Metastatic Breast Carcinoma in the Brain (tissue), 10 donors: Measurements from ENCODE around the genes RBM46, MAP9 and TMEM144.

DNA sequence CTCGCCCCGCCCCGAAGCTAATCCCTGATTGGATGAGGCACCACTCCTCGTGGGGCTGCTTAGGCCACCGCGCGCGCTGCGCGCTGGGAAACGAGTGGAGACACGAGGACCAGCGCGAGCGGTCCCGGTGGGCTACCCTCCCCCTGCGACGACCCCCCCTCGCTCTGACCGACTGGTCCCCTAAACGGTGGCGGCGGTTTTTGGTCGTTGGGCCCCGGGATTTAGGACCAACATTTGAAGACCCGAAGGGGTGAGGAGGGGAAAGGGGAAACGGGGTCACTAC lies at the start of gene RBM46:
Gene RBM46, plus strand, starts transcription at position 86 of the 283 bp plus-strand sequence.
- PRO-cap, 10 experiments, result no peak in any of the 10 experiments

DNA sequence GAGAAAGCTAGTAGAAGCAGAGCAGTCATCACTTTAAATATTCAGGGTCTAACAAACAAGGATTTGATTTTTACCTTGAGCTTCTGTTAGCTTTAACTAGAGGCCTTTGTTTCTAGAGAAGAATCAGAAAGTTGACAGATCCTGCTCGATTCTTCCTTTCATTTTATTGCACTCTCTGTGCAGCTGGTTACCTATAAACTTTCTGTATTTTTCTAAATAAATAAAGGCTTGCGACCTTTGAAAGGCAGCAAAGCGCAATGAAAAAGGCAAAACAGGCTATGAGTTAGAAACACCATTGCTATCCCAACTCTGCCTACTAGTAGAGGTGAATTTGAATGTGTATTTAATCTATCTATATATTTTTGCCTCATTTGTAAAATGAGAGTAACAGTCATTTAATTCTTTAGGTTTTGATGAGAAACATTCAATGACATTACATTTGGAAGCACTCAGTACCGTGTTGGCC lies 101.3 kb upstream of the NPY2R start:
- PRO-cap, 10 experiments, result no peak in any of the 10 experiments

DNA sequence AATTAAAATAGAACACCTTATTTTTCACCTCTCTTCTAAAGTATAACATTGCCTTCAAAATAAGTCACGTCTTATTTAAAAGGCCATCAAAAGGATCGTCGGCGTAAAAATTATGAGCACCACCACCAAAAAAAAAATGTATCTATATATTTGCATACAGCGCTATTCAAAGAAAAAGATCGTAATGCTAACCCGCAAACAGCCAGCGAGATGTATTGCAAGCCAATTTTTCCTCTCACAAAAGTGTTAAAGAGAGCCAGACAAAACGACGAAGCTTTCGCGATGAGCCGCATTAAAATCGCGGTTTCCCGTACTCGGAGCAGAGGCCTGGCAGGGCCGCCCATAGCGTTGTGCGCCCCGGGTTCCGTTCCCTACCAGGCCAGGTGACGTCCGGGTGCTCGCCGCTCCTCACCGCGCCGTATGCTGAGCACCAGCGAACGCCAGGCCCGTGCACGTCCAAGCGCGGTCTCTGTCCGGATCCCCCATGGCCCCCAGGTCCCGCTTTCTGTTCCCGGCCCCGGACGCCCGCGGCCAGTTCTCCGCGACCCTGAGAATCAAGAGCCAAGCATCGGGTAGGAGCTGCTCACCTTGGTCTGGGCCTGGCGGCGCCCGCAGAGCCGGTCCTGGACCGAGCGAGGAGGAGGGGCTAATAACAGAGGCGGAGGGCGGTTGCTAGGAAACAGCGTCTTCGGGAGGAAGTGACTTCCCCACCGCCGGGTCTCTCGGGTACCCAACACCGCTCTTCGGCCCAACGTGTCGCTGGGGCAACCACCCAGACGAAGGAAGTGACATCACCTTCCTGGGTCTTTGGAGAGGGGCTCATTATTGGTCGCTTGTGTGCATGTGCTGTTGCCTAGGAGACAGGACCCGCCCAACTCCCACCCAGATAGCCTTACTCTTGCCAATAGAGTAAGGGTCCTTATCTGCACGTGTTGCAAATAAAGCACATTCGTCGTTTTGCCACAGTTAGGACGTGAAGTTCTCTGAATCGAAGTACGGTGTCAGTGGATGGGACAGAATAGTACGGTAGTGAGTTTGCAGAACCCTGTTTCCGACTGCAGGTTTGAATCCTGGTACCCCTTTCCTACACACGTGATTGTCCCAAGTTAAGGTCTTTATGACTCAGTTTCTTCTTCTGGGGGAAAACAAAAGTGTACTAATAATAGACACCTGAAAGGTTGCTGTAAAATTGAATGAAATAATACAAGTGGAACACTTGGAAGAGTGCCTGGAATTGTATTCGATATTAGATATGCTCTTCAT lies at the start of gene MAP9:
Gene MAP9, minus strand, starts transcription at position 782 of the 1,263 bp plus-strand sequence.
- PRO-cap, 10 experiments, result peak in 5 of 10 experiments; most common plus-strand start position 785 of the sequence (in 1); most common minus-strand start position 625 of the sequence (in 5)

GRCh38 chr4:155883957-155884474 lies 17.9 kb upstream of the ASIC5 start:
- PRO-cap, 10 experiments, result no peak in any of the 10 experiments

DNA sequence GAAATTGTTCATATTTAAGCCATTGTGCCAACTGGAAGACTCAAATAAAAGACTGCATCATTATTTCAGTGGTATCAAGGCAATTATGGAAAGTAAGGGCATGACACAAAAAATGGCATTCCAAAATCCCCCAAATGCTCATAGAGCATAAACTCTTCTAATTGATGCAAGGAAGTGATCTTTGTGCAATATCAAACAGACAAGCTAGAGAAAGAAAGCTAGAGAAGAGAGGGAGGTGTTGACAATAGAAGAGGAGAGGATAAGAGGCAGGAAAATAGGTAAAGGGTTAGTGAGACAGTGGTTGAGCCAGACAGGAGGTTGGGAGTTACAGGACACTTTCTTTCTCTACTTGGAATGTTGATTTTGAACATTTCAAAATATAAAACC lies 134.1 kb downstream of the PDGFC start:
- PRO-cap, 10 experiments, result no peak in any of the 10 experiments

GRCh38 chr4:158033131-158033962 lies 139.5 kb downstream of the GASK1B start:
- PRO-cap, 10 experiments, result peak in 2 of 10 experiments; most common plus-strand start chr4:158033731 (in 1); most common minus-strand start chr4:158033440 (in 1)

GRCh38 chr4:158089921-158090373 lies 82.9 kb downstream of the GASK1B start:
- PRO-cap, 10 experiments, result peak in 2 of 10 experiments; most common minus-strand start chr4:158090270 (in 2)

- PRO-cap, 10 experiments, result no peak in any of the 10 experiments
These were observed 52.1 kb downstream of the GASK1B start for GRCh38 chr4:158120776-158121167.

- PRO-cap, 10 experiments, result no peak in any of the 10 experiments
These were observed 51.6 kb downstream of the GASK1B start for GRCh38 chr4:158121195-158121734.

DNA sequence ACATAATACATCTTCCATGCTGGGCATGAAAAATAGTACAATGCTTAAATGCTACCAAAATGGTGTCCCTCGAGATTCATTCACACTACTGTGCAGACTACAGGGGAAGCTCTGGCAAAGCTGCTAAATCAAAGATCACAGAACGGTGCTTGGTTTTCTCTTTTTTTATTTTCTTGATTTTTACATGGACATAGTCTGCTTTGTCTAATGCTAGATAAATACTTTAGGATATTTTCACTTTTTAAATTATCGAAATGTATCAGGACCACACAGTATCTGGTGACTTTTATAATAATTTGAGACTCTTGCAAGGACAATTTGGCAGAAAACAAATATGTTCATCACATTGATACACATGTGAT lies 7.7 kb downstream of the GASK1B start:
- PRO-cap, 10 experiments, result no peak in any of the 10 experiments

DNA sequence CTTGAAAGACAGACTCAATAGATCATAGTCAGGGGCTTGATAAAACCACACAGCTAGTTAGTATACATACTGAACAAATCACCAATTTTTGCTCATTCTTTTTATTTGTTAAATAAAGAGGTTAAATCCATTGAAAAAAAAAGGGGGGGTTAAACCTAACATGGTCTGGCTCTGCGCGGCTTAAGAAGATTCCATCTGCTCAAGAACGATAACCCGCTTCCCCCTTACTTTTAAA lies 3.1 kb downstream of the GASK1B start:
- PRO-cap, 10 experiments, result peak in 1 of 10 experiments; most common minus-strand start position 197 of the sequence (in 1)

GRCh38 chr4:158170063-158170389 lies 2.8 kb downstream of the GASK1B start:
- PRO-cap, 10 experiments, result peak in 1 of 10 experiments; most common plus-strand start chr4:158170090 (in 1)

GRCh38 chr4:158209924-158210710 lies at the start of gene TMEM144:
Gene TMEM144 (plus strand): TSS chr4:158210486.
- PRO-cap, 10 experiments, result peak in 10 of 10 experiments; most common plus-strand start chr4:158210586 (in 5); most common minus-strand start chr4:158210197 (in 4)

GRCh38 chr4:158716818-158717527 lies 6.2 kb downstream of the PPID start:
- PRO-cap, 10 experiments, result no peak in any of the 10 experiments

DNA sequence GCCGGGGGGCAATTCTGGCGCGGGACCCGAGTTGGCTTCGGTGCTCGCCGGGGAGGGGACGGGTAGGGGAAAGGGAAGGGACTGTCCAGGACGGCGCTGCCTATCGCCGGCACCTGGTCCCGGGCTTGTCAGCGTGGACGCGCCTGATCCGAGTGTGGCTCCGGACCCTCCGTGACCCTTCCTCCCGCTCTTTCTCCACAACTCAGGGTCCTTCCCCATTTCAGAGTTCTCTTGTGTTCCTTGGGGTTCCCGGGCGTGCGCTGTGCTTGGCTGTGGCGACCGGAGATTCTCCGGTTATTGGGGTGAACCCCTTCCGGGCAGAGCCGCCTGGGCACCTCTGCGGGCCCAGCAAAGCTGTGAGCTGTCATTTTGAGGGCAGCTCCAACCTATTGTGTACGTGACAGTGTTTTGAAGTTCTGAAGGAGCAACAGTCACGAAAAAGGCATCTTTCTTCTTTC lies 533 bp downstream of the FNIP2 start:
- PRO-cap, 10 experiments, result peak in 1 of 10 experiments; most common plus-strand start position 65 of the sequence (in 1)

- PRO-cap, 10 experiments, result no peak in any of the 10 experiments
These were observed 882 bp downstream of the FNIP2 start for GRCh38 chr4:158769788-158770028.

DNA sequence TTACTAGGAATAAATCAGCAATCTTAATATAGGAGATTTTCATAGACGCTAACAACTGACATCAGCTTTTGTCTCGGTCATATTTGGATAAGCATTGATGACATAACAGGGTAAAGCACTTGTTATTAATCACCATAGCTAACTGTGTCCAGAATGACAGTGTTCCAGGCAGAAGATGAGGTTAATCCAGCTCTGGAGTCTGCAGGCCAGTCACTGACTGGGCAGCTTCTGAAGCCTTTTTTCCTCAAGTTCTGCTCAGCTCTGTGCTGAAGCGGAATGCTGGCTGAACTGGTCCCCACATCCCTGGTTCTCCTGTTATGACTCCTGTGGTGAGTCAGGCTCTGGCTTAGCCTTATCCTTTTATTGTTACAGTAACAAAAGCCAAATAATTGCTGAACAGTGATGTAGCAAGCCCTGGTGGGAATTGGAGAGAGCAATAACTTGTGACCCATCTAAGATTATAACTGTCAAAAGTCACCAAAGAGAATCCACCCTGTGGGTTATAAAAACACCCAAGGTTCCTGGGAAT lies 41.9 kb downstream of the FNIP2 start:
- PRO-cap, 10 experiments, result peak in 5 of 10 experiments; most common plus-strand start position 184 of the sequence (in 2); most common minus-strand start position 290 of the sequence (in 5)

DNA sequence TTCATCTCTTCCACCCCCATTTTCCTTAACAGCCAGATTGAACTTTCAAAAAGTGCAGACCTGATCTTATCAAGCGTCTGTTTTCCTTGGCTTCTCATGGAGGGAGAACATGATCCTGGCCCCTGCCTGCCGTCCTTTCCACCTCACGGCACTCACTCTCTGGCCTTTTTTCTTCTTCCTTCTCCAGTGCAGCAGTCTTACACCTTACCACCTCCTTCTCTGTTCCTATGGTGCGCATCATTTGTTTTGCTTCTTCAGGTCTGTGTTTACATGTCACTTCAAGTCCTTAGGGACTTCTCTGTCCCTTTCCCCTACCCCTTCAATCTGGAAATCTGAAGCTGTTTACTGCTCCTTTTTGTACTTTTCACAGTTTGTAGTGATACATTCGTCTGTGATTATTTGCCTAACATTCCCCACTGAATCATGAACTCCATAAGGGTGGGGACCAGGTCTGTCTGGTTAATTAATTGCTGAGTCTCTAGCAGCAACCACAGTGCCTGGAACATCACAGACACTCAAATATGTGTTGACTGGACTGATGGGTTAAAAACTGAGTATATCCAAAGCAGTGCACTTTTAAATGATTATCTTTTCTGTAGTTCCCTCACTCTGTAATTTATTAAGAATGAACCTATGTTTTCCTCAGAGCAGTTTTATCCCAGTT lies 55.9 kb downstream of the FNIP2 start:
- PRO-cap, 10 experiments, result no peak in any of the 10 experiments

DNA sequence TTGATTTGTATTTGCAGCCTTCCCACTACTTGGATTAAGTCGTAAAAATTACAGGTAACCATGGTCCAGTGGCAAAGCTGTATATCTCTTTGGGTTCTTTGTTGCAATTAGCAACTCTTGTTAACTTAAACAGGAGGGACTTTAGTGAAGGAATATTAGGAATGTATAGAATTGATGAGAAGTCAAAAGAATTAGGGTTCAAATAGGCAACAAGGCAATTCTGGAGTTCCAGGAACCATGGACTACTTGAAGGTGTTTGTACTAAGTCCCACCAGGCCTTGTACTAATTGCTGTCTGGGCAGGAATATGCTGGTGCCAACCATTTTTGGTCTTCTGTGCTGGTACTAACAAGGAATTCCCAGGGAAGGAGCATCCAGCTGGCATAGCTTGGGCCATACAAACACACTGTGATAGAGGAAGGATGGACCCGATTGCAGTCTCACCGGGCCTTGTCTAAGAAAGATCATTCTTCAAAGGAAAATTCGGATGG lies 121.7 kb downstream of the FNIP2 start:
- PRO-cap, 10 experiments, result no peak in any of the 10 experiments

DNA sequence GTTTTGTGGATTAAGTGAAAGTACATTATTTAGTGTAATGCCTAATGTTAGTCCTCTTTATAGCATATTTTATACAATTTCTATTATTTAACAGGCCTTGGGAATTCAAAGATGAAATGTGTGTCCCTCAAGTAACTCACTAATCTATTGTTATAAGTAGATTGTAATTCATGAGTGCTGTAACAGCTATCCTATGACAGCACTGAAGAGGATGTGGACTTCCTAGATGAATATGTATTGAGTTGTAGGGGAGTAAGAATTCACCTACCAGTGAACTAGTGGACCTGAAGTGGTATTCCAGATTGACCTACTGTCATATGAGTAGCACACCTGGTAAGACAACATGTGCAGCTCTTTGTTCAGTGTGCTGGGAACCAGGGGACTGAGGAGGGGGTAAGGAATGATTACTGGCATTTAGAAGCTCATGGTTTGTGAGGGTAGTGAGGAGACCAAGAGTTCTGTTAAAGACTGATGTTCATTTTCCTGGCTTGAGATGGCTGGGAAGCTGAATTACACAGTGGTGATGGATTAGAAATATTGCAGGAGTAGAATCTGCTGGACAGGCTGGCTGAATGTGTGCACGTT lies 6.7 kb downstream of the RAPGEF2 start:
- PRO-cap, 10 experiments, result no peak in any of the 10 experiments